Upper lobe of left lung (tissue), 5 donors: ENCODE measurements around a stretch of chr11.

GRCh38 chr11:1669511-1670288, 27.3 kb upstream of the KRTAP5-6 start:
- PRO-cap, 2 experiments: no peak in any of the 2 experiments
- RAMPAGE, long total RNA, 4 experiments: no peak in any of the 4 experiments

GRCh38 chr11:1675903-1676312, 21.1 kb upstream of the KRTAP5-6 start:
- PRO-cap, 2 experiments: no peak in any of the 2 experiments
- RAMPAGE, long total RNA, 4 experiments: no peak in any of the 4 experiments

GRCh38 chr11:1748941-1749598, 1.3 kb downstream of the IFITM10 start:
- PRO-cap, 2 experiments: peak in 1 of 2 experiments; most common minus-strand start chr11:1749092 (in 1)
- RAMPAGE, long total RNA, 4 experiments: no peak in any of the 4 experiments

- PRO-cap, 2 experiments: no peak in any of the 2 experiments
- RAMPAGE, long total RNA, 4 experiments: no peak in any of the 4 experiments
These were observed 5.9 kb downstream of the CTSD start for GRCh38 chr11:1757601-1758507.

- PRO-cap, 2 experiments: no peak in any of the 2 experiments
- RAMPAGE, long total RNA, 4 experiments: no peak in any of the 4 experiments
These were observed 2.4 kb upstream of the SYT8 start for GRCh38 chr11:1832311-1832918.

- PRO-cap, 2 experiments: no peak in any of the 2 experiments
- RAMPAGE, long total RNA, 4 experiments: no peak in any of the 4 experiments
These were observed 16.9 kb downstream of the LSP1 start for GRCh38 chr11:1869849-1870174.

DNA sequence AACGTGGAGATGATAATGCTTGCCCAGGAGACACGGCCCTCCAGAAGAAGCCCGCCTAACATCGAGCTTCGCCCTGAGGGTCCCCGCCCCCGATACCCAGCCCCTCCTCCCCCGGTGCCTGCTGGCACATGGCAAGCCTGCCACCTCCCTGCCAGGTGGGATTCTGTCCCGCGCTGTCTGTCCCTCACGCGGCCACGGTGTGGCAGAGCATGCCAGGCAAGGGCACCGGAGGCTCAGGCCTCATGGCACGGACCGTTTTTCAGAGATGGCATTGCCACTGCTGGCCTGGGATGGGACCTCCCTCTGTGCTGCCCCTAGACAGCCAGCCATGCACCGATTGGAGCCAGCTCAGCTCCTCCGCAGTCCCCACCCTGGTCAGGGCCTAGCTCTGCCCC, 19.4 kb downstream of the MRPL23 start:
- PRO-cap, 2 experiments: no peak in any of the 2 experiments
- RAMPAGE, long total RNA, 4 experiments: no peak in any of the 4 experiments

DNA sequence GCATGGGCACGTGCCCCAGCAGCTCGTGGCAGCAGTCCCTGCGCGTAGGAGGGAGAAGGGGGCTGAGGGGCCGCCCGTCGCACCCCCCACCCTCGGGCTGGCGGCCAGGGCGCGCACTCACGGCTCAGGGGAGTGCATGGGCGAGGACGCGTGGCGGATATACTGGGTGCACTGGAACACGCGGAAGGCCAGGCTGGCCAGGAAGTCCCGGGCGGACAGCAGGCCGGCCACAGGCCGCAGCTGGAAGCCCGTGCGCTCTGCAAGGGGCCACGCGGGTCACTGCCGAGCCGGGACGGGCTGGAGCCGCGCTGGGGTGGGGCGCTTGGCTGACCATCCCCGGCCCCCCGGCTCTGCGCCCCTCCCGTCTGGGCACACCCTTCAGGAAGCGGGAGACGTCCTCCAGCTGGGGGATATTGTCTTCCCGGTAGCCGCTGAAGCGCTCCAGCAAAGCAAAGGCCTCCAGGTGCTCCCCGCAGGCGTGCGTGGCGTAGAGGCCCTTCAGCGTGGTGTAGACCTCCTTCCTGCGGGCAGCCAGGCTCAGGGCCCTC, 5.0 kb downstream of the TH start:
- PRO-cap, 2 experiments: no peak in any of the 2 experiments
- RAMPAGE, long total RNA, 4 experiments: no peak in any of the 4 experiments

- PRO-cap, 2 experiments: no peak in any of the 2 experiments
- RAMPAGE, long total RNA, 4 experiments: no peak in any of the 4 experiments
These were observed 21.7 kb upstream of the TH start for GRCh38 chr11:2193139-2193840.

- PRO-cap, 2 experiments: no peak in any of the 2 experiments
- RAMPAGE, long total RNA, 4 experiments: no peak in any of the 4 experiments
These were observed 37.1 kb upstream of the TH start for GRCh38 chr11:2208738-2209157.

GRCh38 chr11:2257001-2257339, 13.4 kb downstream of the ASCL2 start:
- PRO-cap, 2 experiments: no peak in any of the 2 experiments
- RAMPAGE, long total RNA, 4 experiments: no peak in any of the 4 experiments

DNA sequence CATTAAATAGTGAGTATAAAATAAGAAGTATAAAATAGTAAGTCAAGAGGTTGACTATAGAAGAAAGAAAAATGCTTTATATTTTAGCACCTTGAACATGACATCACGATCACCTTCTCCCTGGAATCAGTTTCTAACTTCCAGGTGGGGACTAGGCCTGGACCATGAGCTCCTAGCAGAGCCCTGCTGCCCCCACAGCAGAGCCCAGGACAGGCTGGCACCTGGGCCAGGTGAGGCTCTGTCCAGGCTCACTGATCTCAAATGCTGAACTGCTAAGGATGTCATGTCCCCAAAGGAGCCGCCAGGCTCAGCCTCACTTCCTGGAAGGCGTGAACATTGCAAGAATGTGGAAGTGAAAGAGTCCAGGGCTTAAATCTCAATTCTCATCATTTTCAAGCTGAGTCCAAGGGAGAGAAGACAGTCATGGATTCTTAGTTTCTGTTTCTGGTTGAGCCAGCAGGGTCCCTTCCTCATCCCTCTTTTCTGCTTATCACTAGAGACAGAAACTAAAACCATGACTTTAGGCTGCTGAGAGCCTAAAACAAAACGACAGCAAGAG, 5.0 kb downstream of the ASCL2 start:
- PRO-cap, 2 experiments: no peak in any of the 2 experiments
- RAMPAGE, long total RNA, 4 experiments: no peak in any of the 4 experiments

DNA sequence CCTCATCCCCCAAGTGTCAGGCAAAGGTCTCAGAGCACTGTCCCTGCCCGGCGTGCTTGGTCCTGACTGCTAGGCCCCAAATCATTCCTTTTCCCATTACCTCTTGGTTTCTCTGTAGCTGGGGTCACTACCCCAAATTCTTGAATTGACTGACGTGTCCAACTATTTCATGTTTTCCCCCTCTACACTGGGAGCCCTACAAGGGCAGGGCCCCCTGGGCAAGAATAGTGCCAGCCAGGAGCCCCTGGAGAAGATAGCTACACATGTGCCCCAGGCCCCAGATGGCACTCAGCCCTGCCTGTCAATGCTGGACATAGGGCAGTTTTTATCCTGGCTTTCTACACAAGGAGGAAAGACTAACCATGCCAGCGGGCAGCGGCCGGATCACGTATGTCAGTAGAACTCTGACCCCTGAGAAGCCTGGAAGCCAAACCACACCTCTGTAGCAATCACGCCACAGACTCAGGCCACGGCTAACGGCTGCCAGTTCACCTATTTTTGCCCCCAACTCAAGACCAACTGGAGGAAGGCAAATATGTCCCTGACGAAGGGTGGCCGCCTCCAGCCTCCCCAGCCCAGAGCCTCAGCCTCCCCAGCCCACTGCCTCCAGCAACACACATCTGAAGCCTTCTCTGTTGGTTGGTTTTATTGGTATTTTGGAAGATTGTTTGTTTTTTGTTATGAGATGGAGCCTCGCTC, 7.3 kb upstream of the CD81 start:
- PRO-cap, 2 experiments: no peak in any of the 2 experiments
- RAMPAGE, long total RNA, 4 experiments: no peak in any of the 4 experiments

DNA sequence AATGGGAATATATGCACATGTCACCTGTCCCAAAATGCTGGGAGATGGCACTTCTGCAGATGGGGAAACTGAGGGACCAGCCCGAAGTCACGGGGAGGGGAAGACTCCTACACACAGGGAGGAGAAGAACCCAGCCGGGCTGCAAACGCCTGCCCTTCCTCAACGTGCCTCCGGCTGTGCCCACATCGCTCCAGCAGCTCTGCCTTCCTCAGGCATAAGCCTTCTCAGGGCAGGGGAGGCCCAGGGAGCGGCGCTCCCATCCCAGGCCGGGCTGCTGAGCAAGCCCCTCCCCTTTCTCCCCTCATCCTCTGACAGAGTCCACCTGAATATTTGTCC, 2.7 kb upstream of the CD81 start:
- PRO-cap, 2 experiments: no peak in any of the 2 experiments
- RAMPAGE, long total RNA, 4 experiments: no peak in any of the 4 experiments

DNA sequence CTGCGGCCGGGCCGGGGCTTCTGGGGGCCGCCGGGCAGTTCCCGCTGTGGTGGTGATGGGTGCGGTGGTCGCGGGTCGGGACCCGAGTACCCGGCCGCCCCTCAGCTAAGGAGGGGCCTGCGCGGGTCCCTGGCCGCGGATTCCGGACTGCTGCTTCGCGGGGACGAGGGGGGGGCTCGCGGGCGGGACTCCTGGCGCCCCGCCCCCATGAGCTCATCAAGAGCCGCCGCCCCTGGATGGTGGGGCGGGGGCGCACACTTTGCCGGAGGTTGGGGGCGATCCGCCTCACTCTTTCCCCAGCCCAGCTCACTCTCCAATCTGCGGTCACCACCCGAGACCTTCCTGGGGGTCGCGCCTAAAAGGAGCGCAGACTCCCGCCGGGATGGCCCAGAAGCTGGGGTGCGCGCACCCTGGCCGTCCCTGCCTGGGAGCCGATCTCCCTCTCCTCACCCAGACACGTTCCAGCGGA, 773 bp downstream of the CD81 start:
- PRO-cap, 2 experiments: peak in 2 of 2 experiments; most common plus-strand start position 257 of the sequence (in 1); most common minus-strand start position 149 of the sequence (in 2)
- RAMPAGE, long total RNA, 4 experiments: start-site peak on the minus strand in 2 of 4 experiments, centred at positions 152 to 154 of the sequence, 5 to 8 reads per replicate

- PRO-cap, 2 experiments: peak in 2 of 2 experiments; most common plus-strand start chr11:2383124 (in 1); most common minus-strand start chr11:2383065 (in 1)
- RAMPAGE, long total RNA, 4 experiments: no peak in any of the 4 experiments
These were observed 5.9 kb downstream of the CD81 start for GRCh38 chr11:2382789-2383690.

GRCh38 chr11:2387260-2388133, 10.4 kb downstream of the CD81 start:
- PRO-cap, 2 experiments: no peak in any of the 2 experiments
- RAMPAGE, long total RNA, 4 experiments: no peak in any of the 4 experiments

DNA sequence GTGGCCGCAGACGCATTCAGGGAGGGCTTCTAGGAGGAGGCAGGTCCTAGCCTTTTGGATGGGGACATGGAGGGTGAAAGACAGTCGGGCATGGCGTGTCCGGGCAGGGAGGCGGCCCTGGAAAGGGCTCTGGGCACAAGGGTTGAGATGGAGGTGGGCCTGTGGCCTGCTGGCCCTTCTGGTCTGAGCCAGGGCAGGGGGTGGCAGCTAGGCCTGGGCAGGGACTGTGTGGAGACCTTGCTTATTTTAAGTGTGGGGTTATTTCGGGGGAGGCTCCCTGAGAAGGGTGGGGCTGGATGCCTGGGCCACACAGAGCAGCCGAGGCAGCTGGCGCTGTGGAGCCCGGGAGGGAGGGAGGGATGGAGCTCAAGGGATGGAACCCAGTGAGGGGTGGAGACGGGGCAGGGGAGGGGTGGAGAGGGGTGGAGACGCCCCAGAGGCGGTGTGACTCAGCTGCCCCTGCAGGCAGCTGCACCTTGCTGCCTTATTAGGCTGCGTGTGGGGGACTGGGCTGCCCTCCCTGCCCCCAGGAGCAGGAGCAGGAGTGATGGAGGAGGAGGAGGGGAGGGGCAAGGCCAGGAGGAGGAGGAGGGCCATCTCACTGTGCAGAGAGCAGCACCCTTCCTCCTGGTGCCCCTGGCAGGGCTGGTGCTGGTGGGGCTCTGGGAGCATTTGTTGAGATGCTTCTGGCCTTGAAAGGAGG, 9.9 kb upstream of the TSSC4 start:
- PRO-cap, 2 experiments: no peak in any of the 2 experiments
- RAMPAGE, long total RNA, 4 experiments: no peak in any of the 4 experiments

GRCh38 chr11:2393984-2394591, 6.5 kb upstream of the TSSC4 start:
- PRO-cap, 2 experiments: no peak in any of the 2 experiments
- RAMPAGE, long total RNA, 4 experiments: no peak in any of the 4 experiments

GRCh38 chr11:2396131-2396520, 4.4 kb upstream of the TSSC4 start:
- PRO-cap, 2 experiments: no peak in any of the 2 experiments
- RAMPAGE, long total RNA, 4 experiments: no peak in any of the 4 experiments